Renal cortical epithelial cell (primary cell): ENCODE measurements around a stretch of chr1.

- RRBS, result no CpG with 5 or more reads among the region's 16 CpGs
Measured at GRCh38 chr1:23376958-23377812, 7.5 kb upstream of the ZNF436 start.

GRCh38 chr1:23394556-23395159 lies 25.0 kb upstream of the ZNF436 start:
- RRBS, result 73% methylated on average over 3 of the region's 8 CpGs

DNA sequence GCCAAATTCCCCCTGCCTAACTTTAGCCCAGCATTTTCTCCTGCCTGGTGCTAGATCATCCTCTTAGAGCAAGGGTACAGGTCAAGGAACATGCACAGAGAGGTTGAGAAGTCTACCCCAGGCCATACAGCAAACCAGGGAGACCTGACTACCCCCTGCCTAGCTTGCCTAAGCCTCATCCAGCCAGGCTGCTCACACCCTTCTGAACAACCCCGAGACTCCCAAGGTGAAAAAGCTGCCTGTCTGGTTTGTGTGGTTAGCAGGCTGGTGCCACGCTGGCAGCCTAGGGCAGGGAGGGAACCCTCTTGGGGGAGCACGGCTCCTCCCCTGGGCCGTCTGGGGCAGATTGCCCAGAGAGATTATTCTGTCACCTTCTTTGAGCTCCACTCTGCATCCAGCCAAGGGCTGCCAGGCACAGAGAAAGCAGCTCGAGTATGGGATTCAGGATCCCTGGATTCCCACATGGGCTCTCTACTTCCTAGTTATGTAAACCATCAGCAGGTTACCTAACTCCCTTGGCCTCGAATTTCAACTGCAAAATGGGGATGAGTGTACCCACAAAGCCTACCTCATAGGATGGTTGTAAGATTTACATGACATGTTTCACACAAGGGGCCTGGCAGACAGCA lies 27.5 kb upstream of the TCEA3 start:
- RRBS, result no CpG with 5 or more reads among the region's 6 CpGs

- RRBS, result no CpG with 5 or more reads among the region's 7 CpGs
Measured at GRCh38 chr1:23521328-23521739, 9.7 kb downstream of the E2F2 start.

- RRBS, result no CpG with 5 or more reads among the region's 7 CpGs
Measured at GRCh38 chr1:23553659-23554061, 5.6 kb downstream of the ID3 start.

DNA sequence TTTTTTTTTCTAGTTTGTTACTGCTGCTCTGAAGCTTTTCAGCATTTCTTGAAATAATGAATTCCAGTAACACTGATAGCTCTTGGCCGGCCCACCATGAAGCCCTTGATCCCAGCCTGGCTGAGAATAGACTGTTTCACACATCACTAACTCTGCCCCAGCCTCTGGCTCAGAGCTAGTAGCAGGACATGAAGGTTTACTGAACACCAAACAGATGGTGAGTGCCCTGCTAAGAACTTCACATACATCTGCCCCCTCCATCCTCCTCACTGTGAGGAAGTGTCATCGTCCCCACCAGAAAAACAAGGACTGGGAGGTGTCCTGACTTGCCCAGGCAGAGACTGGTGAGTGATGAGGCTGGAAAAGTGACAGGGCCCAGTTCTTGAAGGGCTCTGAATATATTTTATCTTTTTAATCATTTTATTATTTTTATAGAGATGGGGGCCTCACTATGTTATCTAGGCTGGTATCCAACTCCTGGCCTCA lies 33.2 kb upstream of the ID3 start:
- RRBS, result no CpG with 5 or more reads among the region's 2 CpGs

DNA sequence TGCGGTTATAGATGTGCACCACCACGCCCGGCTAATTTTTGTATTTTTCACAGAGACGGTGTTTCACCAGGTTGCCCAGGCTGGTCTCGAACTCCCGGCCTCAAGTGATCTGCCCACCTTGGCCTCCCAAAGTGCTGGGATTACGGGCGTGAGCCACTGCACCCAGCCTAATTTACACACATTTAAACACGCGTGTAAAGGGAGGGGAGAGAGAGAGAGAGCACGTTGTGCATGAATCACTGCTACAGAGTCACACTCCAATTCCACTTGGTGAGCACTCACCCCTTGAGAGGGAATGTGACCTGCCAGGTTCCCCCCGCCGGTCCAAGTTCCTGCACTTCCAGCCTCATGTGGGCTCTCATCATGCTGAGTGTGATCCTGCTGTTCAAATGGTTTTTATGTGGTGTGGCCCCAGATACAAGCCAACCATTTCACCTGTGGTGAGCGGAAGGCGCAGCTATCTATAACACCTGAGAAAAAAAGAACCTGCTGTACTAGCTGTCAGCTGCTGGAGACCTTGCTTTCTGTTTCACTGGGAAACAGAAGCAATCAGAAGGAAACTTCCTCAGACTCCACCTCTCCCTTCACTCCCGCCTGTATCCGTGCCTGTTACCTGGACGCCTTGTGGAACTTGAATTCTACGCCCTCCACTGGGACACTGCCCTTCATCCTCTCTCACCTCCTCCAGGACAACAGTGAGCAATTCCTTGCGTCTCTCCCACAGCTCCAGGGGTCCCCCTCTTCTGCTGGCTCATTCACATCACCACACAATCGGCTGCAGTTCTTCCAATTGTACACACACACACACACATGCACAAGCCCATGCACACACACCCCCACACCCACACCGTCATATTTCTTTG lies 64.5 kb upstream of the RPL11 start:
- RRBS, result no CpG with 5 or more reads among the region's 22 CpGs

- RRBS, result no CpG with 5 or more reads among the region's 9 CpGs
Measured at GRCh38 chr1:23793280-23793754, 2.4 kb downstream of the LYPLA2 start.

DNA sequence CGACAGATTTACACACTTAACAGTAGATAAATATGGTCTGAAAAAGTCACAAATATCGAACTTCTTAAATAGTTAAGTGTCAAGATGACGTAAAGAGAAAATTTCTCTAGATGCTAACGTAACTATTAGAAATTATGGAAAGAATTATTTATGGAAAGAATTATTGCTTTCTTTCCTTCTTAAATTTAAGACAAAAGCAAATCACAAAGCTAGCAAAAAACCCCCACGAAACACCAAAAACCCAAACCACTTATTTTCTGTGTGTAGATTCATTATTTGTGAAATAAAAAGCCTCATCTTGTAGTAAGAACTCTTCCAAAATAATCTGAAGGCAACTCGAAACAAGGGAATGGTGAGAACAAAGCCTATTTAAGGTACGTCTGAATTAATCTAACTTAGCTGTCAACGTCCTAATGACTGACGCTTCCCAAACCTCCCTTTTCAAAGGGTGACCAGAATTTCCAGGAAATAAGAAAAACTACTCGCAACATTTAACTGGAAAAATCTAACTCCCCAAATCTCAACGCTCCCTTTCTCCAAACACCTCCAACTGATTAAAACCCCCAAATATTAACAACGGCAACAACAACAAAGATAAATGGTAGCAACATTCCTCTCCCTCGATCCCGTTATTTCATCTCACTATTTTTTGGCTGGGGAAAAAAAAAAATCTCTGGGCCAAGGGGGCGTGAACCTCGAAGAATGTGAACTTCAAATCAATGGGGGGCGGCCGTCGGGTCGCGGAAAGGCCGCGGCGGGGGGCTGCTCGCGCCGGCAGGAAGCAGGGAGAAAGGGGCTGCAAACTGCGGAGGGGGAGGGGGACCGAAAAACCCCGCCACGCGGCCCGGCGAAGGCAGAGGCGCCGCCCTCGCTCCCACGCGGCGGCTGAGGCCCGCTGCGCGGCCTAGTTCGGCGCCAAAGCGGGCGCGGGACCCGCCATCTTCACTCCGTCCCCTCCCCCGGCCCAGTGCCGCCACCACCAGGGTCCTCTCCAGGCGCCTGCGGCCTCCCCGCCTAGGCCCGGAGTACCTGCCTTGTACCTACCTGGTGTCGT lies 653 bp downstream of the SRSF10 start:
- RRBS, result 3% methylated on average over 13 of the region's 57 CpGs

- RRBS, result 87% methylated on average over 1 of the region's 18 CpGs
Measured at GRCh38 chr1:24089998-24090854, 21.7 kb downstream of the MYOM3 start.

- RRBS, result no CpG with 5 or more reads among the region's 7 CpGs
Measured at GRCh38 chr1:24183964-24184667, 3.0 kb downstream of the IFNLR1 start.

DNA sequence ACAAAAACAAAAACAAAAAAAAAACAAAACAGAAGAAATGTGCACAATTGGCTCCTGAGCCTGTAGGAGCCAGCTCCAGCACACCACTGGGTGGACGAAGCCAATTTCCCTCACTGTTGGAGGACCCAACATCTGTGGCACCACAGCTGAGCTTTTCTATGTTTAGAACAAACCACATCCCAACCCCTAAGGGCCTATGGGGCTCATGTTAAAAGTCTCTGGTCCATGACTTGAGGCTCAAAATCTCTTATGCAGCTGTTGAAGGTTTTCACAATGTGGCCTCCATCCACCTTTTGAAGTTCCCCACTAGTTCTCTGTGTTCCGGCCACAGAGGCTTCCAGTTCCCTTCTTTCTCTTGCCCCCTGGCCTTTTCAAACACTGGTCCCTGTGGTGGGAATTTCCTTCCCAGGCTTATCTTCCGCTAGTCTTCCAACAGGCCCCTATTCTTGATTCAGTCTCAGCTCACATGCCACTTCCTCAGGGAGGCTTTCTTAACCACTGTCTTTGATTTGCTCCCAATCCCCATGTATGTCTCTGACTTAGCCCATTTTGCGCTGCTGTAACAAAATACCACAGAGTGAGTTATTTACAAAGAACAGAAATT lies 3.9 kb upstream of the IFNLR1 start:
- RRBS, result no CpG with 5 or more reads among the region's 4 CpGs

DNA sequence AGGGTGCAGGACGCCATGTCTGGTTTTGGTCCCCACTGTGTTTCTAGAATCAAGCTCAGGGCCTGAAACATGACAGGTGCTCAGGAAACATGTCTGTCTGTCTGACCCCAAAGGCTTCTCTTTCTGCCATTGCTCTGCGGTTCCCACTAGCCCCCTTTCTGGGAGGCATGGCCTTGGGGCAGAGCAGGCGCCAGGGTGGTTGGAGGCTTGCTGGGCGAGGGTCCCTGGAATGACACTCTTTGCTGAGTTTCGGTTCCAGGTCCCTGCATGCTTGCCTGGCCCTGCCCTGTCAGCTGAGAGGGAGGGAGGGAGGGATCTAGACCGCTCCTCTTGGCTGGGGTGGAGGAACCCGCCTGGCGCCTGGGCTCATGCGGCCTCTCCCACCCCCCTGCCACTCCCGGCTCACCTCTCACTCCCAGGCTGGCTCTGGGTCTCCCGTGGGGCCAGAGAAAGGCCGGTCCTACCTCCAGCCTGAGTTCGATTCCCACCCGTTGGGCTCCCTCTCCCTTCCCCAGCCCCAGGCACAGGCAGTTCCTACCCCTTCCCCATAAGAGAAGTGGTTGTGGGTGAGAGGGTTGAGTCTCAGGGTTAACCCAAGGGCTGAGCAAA lies 18.9 kb upstream of the IFNLR1 start:
- RRBS, result 49% methylated on average over 3 of the region's 14 CpGs

- RRBS, result no CpG with 5 or more reads among the region's 11 CpGs
Measured at GRCh38 chr1:24236199-24236679, 49.1 kb upstream of the IFNLR1 start.

DNA sequence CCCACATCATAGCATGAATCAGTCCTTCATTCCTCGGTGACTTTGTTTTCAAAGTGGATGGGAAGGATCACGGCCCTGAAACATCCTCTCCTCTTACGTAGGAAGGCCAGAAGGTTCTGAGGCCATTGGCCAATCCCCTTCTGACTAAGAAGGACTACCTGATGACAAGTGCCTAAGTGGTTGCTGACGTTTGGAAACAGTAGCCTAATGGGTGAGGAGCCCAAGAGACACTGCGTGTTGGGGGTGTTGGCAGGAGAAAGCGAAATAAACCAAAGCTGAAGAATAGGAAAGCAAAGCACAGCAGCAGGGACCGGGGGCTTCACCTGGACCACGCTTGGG lies 39.2 kb downstream of the NIPAL3 start:
- RRBS, result no CpG with 5 or more reads among the region's 8 CpGs

- RRBS, result no CpG with 5 or more reads among the region's 4 CpGs
Measured at GRCh38 chr1:24514188-24514587, 11.6 kb downstream of the RCAN3 start.

DNA sequence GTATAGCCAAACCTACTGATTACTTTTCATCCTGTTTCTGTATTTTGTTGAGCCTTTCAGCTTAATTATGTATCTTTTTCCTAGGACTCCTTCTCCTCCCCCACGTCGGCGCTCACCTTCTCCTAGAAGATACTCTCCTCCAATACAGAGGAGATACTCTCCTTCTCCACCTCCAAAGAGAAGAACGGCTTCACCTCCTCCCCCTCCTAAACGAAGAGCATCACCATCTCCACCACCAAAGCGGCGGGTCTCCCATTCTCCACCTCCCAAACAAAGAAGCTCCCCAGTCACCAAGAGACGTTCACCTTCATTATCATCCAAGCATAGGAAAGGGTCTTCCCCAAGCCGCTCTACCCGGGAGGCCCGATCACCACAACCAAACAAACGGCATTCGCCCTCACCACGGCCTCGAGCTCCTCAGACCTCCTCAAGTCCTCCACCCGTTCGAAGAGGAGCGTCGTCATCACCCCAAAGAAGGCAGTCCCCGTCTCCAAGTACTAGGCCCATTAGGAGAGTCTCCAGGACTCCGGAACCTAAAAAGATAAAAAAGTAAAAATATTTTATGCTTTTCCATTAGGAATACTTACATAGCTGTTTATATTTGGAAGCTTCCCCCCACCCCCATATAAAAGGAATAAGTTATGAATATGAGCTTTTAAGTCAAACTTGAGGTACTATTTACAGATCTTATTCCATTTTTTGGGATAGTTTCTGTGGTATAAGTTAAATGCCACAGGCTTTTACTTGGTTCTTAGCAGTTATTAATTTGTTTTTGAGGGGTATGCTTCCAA lies 26.1 kb downstream of the SRRM1 start:
- RRBS, result no CpG with 5 or more reads among the region's 21 CpGs

GRCh38 chr1:24671537-24671864 lies 28.4 kb downstream of the SRRM1 start:
- RRBS, result no CpG with 5 or more reads among the region's 5 CpGs

GRCh38 chr1:24674718-24675214 lies 31.7 kb downstream of the SRRM1 start:
- RRBS, result no CpG with 5 or more reads among the region's 4 CpGs

DNA sequence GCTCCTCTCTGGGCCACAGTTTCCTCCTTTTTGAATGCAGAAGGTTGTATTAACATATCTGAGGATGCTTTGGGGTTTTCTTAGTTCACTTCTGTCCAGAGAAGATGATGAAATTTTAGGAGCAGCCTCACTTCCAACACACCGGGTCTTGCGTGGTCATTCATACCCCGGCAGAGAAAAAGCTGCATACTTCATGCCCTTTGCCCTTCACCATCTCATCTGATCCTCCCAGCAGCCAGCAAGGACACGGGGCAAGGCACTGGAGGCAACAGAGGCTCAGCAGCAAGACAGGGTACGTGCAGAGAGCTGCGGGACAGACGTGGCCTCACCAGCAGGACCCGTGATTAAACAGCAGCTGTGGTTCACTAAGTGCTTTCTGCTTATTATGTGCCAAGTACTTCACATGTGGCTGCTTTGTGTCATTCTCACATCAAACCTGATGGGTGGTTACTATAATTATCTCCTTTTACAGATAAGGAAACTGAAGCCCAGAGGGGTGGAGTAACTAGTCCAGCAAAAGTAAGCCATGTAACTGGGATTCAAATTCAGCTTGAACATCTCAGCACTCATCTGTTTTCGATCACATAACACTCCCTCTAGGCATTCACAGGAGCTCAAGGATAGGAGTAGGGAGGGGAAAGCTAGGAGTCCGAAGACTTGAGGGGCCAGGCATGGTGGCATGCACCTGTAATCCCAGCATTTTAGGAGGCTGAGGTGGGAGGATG lies 51.0 kb upstream of the CLIC4 start:
- RRBS, result no CpG with 5 or more reads among the region's 10 CpGs